B cell (primary cell): ENCODE measurements around a stretch of chr9.

- PRO-cap: no peak
- CAGE, long polyA plus RNA: no peak
These were observed 22.7 kb downstream of the FPGS start for GRCh38 chr9:127824986-127826186.

GRCh38 chr9:127833421-127833829 lies 21.0 kb downstream of the ENG start:
- PRO-cap: no peak
- CAGE, long polyA plus RNA: no peak

DNA sequence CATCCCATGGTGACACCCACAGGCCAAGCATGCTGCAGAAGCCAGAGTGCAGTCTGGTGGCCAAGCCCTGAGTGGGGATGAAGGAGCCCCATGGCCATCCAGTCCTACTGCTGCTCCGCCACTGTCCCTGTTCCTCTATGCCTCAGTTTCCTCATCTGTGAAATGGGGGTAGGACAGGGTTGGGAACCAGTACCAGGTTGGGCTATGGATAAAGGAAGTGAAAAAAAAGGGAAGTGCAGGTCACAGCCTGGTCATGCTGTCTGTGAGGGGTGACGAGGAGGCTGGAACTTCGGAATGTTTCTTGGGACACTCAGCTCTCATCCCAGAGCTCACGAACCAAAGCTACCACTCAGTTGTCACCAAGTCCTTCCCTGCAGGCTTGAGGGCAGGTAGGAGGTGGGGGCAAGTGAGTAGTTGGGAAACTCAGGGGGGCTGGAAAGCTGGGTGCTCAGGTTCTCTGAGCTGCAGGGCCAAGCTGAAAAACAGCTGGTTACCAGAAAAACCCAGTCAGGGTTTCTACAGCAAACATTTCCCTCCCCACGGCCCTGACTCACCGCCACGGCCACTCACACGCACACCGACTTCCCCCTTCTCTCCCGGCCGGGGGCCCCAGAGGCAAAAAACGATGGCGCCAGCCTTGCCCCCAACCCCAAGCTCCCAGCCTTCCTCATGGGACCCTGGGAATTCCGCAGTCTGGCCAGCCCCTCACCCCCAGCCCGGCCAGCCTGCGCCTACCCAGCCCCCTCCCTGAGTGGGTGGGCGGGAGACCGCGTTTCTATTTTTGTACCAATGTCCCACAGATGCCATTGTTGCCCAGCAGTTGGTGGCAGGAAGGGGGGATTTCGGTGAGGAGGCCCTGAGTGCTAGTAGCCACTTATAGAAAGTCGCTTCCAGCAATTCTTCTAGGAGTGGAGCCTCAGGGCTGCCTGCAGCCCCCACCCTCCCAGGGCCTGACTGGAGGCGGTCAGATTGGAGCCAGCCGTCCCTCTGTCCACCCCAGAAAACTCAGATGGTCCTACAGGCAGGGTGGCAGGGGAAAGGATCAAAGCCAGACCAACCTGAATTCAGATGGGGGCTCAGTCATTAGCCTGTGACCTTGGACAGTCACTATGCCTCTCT lies 18.5 kb downstream of the ENG start:
- PRO-cap: no peak
- CAGE, long polyA plus RNA: no peak

DNA sequence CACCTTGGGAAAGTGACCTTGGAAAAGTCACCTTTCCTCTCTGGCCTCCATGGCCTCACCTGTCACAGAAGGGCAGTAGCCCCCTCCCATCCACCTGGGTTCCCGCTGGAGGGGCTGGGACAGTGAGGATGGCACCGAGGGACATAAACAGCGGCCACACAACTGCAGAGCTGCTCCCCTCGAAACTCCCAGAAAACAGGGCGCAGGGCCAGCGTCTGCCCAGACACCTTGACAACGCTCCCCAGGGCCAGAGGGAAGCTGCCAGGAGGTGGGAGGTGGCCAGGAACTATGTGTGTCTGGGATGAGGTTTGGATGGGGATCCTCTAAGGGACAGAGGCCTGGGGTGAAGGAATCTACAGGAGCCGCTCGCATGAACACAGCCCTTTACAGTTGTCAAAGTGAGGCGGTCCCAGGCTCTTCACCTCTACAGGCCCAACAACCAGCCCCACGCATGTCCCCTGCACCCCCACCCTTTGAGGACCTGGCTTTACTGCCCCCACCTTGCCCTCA lies 2.6 kb downstream of the AK1 start:
- PRO-cap: no peak
- CAGE, long polyA plus RNA: no peak

DNA sequence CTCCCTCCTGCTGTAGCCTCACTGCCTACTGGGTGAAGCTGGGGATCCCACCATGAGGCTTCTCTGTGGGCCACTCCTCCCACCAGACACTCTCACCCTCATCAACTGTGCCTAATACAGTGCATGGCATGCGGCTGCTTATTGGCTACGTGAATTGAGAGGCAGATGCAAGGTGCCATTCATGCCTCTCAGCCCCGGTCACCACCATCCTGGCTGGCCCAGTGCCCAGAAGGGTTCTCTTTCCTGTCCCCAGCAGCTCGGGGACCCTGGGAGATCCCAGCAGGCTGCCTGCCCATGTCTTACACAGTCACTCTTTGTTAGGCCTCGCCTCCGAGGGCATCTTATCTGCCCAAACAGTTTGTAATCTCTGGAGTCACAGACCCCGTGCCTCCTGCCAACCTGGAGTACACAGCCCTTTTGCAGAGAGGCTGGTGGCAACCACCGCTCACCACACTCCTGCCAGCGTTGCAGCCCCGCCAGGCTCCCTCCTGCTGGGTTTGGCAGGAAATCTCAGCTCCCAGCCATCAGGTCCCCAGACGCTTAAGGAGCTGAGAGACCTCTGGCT lies 6.9 kb upstream of the AK1 start:
- PRO-cap: no peak
- CAGE, long polyA plus RNA: no peak

DNA sequence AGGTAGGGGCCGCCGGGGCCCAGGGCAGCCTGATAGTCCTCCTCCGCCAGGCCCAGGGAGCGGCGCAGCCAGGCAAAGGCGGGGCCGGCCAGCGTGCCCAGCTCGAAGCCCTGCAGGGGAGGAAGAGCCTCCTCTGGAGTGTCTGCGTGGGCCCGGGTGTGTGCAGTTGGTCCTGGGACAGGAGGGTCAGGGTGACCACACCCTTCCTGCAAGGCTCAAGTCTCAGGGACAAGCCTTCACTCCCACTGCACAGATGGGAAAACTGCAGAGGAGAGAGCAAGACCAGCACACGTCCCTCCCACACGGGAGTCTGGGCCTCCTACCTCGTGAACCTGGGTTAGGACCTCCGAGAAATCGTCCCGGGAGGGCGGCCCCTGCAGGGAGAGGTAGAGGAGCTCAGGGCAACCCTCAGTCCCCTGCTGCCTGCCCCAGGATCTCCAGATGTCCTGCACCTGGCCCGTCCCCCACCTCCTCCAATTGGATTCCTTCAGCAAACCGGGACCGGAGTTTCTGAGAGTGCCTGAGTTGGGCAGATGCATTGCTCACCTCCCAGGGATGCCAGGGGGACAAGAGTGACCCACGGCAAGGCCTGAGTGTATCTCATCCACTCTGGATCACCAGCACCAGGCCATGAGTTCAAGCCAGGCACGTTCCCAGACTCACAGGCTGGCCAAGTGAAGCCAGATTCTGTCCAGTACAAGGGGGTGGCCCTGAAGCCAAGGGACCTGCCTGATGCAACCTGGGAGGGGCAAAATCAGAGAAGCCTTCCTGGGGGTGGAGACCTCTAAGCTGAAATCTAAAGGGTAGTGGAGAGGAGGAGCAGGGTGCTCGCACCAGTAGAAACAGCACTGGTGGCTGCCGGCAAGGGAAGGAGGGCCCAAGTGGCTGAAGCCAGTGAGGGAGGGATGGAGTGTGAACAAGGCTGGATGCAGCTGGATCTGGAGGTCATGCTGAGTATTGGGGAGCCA lies 2.2 kb downstream of the PIP5KL1 start:
- PRO-cap: no peak
- CAGE, long polyA plus RNA: no peak

DNA sequence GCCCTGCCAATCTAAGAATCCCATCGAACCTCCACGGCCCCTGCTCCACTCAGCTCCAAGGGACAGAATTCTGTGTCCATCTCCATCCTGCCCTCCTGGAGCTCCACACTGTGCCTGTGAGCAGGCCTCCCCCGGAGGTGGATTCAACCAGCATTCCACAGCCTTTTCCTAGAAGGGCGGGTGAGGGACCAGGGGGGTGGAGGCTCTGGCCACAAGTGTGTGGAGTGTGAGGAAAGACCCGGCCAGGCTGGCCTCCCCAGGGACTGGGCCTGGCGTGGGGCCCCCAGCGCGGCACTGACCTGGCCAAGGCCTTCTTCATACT lies 5.9 kb downstream of the EEIG1 start:
- PRO-cap: no peak
- CAGE, long polyA plus RNA: no peak

- PRO-cap: no peak
- CAGE, long polyA plus RNA: no peak
These were observed 30.3 kb upstream of the EEIG1 start for GRCh38 chr9:128011105-128011501.

DNA sequence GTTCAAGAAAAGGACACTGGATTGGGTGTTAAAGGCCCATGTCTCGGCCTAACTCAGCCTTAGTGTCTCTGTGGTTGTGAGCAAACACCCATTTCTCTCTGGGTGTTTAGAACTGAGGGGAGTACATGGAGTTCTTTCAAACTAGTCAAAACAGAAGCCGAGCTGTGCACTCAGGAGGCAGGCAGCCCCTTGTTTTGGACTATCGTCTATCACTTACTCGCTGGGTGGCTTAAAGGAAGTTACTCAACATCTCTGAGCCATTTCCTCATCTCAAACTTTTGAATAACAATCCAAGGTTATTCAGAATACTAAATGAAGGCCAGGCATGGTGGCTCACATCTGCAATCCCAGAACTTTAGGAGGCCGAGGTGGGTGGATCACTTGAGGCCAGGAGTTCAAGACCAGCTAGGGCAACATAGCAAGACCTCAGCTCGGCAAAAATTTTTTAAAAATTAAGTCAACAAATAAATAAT lies 39.9 kb downstream of the NAIF1 start:
- PRO-cap: no peak
- CAGE, long polyA plus RNA: no peak

GRCh38 chr9:128043385-128044110 lies 23.6 kb downstream of the NAIF1 start:
- PRO-cap: no peak
- CAGE, long polyA plus RNA: no peak

GRCh38 chr9:128069161-128069796 lies 1.2 kb downstream of the SLC25A25 start:
- PRO-cap: no peak
- CAGE, long polyA plus RNA: no peak

DNA sequence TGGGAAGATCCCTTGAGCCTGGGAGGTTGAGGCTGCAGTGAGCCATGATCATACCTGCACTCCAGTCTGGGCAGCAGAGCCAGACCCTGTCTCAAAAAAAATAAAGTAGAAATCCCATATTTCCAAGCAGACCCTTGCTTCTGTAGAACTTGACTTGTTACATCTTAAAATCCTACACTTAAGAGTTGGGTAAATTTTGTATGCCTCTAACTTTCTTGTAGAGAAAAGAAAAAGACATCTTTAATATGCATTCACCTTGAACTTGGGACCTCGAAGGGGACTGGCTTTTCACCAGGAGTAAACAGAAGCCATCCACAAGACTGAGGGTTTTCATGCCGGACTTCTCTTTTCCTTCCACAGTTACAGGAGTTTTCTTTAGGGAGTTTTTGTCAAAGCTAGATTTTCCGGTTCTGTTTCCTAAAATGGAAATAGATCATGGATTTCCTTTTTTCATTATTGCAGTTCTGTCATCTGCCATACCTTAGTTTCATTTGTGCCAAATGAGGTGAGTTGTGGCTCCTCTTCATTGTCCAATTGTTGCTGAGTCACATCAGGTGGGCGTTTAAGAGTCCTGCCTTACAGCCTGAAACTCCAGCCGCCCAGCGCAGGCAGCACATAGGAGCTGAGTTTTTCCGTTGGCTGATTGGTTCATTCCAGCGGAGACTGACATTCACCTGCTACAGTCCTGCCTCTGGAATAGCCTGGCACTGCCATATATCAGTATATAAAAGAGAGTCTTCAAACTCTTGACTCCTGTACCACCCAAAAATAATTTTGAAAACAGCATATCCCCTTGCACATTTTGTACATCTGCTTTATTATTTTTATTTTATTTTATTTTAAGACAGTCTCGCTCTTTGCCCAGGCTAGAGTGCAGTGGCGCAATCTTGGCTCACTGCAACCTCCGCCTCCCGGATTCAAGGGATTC lies 14.1 kb downstream of the SLC25A25 start:
- PRO-cap: no peak
- CAGE, long polyA plus RNA: no peak

GRCh38 chr9:128113529-128115001 lies 13.5 kb downstream of the PTGES2 start:
- PRO-cap: no peak
- CAGE, long polyA plus RNA: no peak

- PRO-cap: no peak
- CAGE, long polyA plus RNA: no peak
These were observed 668 bp downstream of the COQ4 start for GRCh38 chr9:128323308-128323706.

- PRO-cap: no peak
- CAGE, long polyA plus RNA: no peak
These were observed 23.6 kb upstream of the CERCAM start for GRCh38 chr9:128396956-128397568.

- PRO-cap: no peak
- CAGE, long polyA plus RNA: no peak
These were observed 20.8 kb upstream of the GLE1 start for GRCh38 chr9:128483699-128484107.

- PRO-cap: no peak
- CAGE, long polyA plus RNA: no peak
These were observed 8.8 kb upstream of the GLE1 start for GRCh38 chr9:128495672-128496101.

DNA sequence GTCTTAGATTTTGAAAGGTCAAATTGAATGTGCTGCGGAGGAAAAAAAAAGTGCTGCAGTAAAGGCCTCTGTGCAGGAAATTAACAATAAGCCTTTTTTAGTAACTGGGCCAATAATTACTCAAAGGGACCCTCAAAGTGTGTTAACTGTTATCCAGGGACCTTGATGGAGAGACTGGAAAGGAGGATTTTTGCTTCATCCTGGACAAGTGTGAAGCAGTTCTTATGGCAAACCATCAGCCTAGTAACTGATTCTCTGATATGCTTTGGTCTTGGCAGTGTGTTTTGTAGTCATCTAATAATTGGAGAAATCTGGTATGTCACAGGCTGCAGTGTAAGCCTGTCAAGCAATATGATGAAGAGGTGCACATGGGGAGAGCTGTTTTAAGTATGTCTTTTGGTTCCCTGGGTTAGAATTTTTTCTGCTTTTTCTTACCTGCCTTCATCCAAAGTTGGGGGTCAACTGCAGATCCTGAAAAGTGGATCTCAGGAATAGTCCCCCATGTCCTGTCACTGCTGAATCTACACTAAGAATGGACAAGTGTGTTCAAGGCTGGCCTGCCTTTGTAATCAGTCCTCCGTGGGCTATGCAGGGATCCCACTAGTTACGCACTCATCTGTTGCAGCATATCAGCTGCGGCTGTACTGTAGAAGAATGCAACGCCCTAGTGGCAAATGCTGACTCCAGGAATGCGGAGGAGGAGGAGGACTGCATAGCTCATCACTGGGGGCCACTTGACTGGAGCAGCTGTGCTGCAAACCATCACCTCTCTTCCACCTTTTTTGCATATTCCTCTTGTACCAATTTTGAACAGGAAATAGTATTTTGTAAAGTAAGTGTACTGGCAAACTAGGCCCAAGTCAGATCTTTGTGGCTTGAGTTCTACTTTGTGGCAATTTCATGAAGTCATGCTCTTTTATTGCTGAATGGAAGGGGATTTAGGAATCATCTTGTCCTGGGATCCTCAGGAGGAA lies 1.9 kb downstream of the SPTAN1 start:
- PRO-cap: no peak
- CAGE, long polyA plus RNA: no peak

GRCh38 chr9:128558335-128558898 lies 6.0 kb downstream of the SPTAN1 start:
- PRO-cap: no peak
- CAGE, long polyA plus RNA: no peak

- PRO-cap: no peak
- CAGE, long polyA plus RNA: no peak
These were observed 27.1 kb downstream of the SPTAN1 start for GRCh38 chr9:128579538-128579823.